Thoracic aorta endothelial cell (primary cell): ENCODE measurements around the genes PCGF6, TAF5, SLK and COL17A1.

- CAGE, long polyA plus RNA, result no peak
These were observed 24.7 kb downstream of the NT5C2 start for GRCh38 chr10:103168288-103168913.

DNA sequence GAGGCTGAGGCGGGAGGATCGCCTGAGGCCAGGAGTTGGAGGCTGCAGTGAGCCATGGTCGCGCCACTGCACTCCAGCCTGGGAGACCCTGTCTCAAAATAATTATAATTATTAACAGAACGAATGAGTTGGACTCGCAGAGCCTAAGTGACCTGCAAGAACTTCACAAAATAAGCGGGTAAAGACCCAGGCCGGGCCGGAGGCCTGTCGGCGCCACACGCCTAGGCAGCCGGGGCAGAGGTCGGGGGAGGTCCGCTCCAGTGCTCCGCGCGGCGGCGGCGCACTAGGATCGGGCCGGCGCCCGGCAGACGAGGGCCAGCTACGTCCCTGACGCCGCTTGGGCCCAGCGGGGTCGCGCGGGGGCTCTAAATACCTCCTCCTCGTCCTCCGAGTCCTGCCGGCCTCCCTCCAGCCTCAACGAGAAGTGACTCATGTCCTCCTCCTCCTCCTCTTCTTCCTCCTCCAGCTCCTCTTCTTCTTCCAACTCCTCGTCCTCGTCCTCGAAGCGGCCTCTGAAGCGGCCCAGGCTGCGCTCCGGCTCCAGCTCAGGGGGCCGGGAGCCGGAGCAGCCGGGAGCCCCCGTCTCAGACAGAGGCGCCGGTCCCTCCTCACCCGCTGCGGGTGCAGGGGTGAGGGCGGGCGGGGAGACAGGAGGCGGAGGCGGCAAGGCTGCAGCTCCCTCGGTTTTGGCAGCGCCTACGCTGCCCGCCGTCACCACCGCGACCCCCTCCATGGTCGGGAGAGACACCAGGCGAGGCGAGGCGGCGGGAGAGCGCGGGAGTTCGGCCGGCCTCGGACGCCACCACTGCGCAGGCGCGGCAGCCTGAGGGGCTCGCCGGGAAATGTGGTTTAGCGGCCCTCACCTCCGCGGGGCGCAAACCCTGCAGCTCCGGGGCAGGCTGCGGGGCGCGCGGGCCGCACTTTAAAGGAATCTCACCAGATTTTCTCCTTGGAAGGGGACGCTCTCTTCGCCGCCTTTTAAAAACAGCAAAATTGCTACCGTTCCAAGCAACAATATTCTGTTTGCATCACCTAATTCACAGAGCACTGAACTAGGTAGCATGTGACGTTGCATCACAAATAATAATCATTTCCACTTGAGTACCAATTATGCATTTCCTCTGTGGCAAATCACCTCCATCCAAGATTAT, at the start of gene PCGF6:
Gene PCGF6, minus strand, starts transcription at position 807 of the 1,151 bp plus-strand sequence.
- CAGE, long polyA plus RNA, result no peak

- CAGE, long polyA plus RNA, result no peak
These were observed at the start of gene TAF5 for GRCh38 chr10:103367680-103368121. TAF5 (plus strand) TSS chr10:103367976.

GRCh38 chr10:103476177-103476828, 2.7 kb downstream of the CALHM3 start:
- CAGE, long polyA plus RNA, result no peak

DNA sequence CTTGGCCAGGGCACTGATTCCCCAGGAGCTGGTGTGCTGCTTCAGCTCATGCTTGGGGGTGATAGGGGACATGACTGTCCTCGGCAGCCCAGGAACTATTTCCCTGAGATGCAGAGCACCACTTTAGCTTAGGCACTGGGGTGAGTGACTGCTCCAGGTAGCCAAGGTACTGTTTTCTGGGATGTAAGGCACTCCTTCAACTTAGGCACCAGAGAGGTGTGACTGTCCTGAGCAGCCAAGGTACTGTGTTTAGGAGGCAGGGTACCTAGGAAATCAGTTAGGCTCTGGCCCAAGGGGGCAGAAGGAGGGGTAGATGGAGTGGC, 41.9 kb downstream of the NEURL1 start:
- CAGE, long polyA plus RNA, result no peak

DNA sequence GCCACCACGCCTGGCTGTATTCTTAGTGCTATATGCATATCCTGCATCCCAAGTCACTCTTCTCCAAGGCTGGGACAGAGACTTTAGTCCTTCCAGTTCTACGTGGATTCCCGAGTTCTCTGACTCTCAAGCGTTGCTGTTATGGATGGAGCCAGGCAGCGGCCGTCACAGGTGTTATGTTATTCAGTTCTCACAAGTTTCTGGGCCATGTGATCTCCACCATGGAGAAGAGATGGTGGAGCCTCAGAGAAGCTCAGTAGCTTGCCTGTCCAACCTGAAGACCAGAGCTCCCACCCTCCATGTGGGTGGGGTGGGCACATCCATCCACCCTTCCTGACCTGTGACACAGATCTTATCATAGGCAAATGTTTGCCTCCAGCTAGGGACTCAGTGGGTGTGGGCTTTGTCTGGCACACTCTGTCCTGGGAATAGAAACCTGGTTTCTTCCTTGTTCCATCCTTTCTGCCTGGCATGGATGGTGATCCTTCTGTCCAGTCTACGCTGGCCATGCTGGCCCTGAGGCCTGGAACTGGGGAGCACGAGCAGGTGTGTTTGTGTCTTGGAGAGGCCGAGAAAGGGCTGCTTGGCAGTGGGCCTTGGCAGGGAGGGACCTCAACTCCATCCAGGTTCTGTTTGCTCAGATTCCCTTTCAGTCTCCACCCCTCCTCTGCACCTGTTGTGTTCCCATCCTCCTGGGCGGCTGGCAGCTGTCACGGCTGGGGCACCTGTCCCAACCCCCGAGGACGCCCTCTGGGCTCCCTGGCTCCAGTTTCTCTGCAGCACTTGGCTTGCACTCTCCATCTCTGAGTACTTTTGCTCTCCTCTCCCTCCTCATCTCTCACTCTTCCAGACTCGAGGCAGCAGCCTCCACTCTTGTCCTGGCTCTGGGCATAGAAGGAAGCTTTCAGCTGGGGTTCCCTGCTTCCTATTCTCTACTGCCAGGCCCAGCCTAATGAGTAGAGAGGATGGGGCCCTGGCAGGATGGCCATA, 55.4 kb downstream of the NEURL1 start:
- CAGE, long polyA plus RNA, result no peak

DNA sequence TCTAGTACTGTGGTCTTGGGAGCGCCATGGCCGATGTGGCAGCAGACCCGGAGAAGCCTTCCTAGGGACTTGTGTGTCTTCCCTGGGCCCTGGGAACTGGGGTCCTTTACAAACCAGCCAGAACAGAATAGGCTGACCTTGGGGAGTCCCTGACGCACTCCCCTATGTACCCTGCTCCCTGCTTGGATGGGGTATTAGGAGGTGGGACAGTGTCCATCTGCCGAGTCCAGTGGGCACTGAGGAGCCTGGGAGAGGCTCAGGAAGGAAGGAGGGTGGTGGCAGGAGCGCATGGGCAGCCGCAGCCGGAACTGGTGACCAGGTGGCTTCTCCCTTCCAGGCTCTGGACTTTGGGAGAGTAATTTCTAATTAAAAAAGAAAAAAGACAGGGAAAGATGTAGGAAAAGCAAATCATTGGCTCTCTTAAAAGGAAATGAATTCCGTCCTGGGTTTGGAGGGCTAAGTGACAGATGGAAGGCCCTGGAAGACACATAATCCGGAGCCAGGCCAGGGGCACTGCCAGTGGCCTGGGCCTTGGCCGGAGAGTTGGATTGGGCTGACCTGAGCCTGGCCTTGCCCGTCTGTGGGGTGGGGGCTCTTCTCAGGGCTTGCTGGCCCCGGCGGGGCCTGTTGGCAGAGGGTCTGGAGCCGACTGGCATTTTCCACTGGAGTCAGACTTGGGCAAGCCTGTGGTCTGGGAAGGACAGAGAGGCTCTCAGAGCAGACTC, 62.9 kb downstream of the NEURL1 start:
- CAGE, long polyA plus RNA, result no peak

GRCh38 chr10:103578606-103579262, 85.2 kb downstream of the NEURL1 start:
- CAGE, long polyA plus RNA, result no peak

DNA sequence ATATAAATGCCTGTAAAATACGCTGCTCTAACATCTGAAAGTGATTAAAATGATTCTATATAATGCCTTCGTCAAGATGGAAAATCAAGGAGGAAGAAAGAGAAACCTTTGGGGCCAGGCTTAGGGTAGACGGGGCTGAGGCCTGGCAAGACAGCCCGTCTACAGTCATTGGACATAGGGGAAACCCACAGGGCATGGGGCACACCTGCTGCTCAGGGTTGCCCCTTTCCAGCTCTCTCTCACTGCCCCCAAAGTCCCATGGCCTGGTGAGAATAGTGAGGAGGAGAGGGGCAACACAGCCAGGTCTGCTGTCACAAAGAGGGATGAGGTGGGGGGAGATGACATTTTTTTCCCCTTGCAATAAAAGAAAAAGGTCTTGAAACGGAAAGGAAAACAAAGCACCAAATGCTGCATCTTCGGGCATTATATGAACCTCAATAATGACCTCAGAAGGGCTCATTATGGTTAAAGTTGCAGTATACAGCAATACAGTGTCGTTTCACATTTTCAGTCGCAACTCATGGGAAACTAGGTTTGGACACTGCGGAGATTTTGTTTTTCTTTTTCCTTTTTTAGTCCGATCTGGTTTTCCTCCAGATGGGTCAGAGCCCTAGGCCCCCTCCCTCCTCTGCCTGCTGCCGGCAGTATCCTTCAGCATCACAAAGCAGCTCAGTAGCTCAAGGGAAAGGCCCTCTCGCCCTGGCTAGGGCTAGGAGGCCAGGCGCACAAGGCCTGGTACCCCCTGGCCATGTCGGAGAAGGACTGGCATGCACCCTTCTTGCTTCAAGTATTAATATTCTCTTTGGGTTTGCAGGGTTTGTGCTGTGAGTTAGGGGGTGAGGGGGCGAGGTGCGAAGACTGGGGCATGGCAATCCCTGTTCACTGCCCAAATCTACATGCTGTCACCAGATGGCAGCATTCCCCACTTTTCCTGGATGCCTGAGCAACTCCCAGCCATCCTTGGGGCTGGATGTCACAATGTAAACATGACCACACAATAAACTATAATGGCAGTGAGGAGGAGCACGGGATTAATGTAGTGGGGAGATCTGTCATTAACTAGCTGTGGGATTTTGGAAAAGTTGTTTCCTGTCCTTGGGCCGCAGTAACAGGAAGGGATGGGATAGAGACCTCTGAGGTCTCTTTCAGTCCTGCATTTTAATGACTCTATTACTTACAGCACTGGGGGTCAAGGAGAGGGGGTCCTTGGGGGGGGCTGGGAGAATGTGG, 105.0 kb downstream of the NEURL1 start:
- CAGE, long polyA plus RNA, result no peak

GRCh38 chr10:103616687-103617645, 123.5 kb downstream of the NEURL1 start:
- CAGE, long polyA plus RNA, result no peak

DNA sequence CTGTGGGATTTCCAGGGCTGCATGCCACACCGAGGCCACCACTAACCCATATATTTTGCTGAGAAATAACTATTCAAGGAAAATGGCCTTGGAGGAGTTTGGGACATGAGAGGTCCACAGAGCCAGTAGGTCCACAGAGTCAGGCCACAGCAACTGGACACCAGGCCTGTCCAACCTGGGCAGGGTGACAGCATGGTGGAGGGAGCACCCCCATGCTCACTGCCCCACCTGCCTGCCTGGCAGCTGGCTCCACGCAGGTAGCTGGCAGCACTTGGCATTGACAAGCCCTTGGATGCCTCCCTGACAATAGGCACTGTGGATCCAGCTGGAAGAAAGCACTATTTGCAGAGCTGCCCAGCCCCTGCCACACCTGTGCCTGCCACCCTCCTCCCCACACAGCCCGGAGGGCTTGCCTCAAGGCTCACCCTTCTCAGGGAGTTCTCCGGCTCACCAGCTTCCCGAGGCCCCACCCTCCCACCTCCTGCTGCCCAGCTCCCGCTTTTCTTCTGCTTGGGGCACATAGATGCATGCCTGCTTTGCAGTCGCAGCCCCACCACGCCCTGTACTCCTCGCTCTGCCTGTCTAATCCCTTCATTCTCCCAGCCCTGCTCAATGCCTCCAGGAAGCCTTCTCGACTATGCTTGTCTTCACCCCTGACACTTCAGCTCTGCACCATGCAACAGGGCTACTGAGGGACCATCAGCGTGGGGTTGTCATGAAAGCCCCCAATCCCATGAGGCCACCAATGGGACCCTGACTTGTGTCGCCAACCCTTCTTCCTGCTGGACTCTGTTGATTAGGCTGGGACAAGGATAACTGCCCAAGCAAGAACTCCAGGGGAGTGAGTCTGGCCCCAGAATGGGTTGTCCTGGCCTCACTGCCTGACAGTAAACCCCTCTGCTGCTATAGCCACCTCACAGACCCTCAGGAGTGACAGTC, 160.2 kb downstream of the NEURL1 start:
- CAGE, long polyA plus RNA, result no peak

- CAGE, long polyA plus RNA, result no peak
These were observed 135.0 kb downstream of the SH3PXD2A start for GRCh38 chr10:103720035-103721027.

- CAGE, long polyA plus RNA, result no peak
These were observed 103.7 kb downstream of the SH3PXD2A start for GRCh38 chr10:103751753-103751994.

DNA sequence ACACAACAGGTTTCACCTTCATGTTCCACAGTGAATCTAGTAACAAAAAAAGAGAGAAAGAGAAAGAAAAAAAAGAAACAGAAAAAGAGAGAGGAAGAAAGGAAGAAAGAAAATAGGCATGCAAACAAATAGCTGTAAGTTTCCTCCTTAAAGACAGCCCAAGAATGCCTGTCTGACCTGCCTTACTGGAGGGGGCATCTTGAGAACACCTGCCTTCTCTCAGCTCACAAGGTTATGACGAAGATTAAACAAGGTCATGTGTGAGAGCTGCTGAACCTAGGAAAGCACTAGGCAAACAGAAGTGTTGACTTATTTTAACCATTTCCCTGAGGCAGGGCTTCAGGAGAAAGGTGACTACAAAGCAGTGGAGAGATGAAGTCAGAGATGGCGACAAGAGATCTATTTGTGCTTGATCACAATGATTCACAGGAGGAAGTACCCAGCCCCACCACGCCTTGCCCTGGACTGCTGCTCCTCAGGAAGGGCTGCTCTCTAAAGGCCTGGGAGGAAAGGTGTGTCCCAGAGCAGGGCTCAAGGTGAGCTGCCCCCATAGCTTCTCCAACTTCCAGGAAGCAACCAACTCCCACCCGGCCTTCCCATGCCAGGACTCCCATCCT, 27.8 kb downstream of the STN1 start:
- CAGE, long polyA plus RNA, result no peak

GRCh38 chr10:103893854-103894240, 24.1 kb downstream of the STN1 start:
- CAGE, long polyA plus RNA, result no peak

GRCh38 chr10:103967075-103968151, at the start of gene SLK:
SLK (plus strand) TSS chr10:103967140.
- CAGE, long polyA plus RNA, result no peak

DNA sequence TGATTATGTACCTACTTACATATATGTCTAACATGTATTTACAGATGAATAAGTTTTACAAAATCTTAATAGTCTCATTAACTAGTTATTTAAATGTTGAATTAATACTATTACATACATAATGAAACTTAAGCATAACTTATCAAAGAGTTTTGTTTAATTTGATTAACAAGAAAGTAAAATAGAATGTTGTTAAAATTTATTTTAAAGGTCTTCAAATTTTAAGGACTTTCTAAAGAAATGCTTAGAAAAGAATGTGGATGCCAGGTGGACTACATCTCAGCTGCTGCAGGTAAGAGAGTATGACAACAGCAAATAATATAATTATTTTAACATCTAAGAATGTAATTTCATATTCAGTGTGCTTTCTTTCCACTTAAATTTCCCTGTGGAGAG, 32.7 kb downstream of the SLK start:
- CAGE, long polyA plus RNA, result no peak

DNA sequence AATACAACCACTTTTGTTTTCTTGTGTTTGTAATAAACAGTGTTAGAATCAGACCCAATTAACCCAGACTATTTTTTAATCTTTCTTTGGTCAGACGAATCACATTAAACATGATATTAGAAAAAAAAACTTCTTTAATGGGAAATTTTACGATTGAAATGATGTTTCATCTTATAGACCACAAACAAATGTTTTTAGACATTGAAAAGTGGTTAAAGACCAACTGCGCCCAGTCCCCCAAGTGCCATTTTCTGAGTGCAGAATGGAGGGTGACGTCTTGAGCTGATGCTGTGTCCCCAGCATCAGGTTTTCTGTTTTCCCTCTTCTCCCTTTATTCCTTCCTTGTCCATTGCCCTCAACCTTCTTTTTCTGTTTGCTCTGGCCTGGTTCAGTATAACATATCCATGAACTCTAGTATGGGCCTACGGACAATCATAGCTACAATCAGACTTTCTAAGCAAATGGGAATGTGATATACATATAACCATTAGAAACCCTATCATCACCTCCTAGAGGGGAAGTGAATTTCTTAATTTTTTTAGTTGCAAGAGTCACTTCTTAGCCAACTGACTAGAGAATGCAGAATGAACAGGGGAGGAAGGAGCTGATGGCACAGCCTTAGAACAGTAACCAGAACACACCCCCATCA, 54.4 kb downstream of the COL17A1 start:
- CAGE, long polyA plus RNA, result no peak

DNA sequence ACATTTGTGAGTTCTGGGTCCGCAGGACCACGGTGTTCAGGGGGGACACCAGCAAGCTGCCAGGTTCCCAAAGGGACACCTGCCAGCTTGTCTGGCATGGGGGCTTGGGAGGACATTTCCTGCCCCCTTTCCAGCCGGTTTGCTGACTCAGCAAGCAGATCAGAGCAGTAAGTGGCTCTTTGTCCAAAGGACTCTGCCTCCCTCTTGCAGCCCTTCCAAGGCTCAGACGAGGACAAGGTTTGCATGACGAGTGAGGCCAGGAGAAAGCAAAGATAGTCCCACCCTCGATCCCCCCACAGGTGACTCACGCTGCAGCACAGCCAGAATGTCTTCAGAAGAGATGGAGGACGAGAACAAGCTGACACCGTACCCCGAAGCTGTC, 49.0 kb downstream of the COL17A1 start:
- CAGE, long polyA plus RNA, result no peak

DNA sequence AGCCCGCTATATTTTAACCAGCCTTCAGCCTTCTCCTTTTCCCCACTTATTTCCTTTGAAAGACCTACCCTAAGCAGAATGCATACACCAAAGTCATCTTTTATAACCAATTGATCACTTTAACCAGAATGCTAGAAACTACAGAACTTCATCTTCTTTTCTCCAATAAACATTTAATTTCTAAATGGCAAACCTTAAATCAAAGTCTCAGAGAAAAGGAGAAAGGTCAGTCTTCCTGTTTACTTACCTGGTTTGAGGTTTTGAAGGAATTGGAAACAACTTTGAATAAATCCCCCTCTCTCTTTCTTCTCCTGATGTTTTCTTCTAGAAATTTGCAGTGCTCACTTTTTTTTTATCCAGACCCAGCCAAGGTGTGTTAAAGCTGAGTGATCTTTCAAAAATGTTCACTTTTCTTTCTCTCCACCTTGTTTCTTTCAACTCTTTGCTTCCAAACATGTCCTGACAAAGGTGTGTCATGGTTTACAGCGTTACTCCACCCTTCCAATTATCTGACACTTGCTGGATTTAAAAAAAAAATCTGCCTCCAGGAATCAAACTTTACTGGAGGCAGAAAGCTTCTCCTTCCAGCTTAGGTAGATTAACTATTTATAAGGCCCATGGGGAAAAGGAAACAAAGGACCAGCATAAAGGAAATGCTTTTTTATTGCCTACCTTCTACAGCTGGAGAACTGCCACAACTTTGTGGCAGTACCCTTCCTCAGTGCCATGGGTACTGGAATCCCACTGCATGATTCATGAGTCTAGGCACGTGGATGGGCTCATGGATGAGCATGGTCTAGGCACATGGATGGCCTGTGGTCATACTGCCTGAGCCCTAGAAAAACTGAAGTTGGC, at the start of gene COL17A1:
Gene COL17A1, minus strand, starts transcription at position 405 of the 855 bp plus-strand sequence.
- CAGE, long polyA plus RNA, result no peak